Melanocyte of skin (primary cell): ENCODE measurements around a stretch of chr3.

- CAGE, long polyA plus RNA, 2 experiments = no peak in any of the 2 experiments
Measured at GRCh38 chr3:45546993-45547719, 47.4 kb upstream of the LIMD1 start.

- CAGE, long polyA plus RNA, 2 experiments = no peak in any of the 2 experiments
Measured at GRCh38 chr3:45590799-45591196, 3.8 kb upstream of the LIMD1 start.

DNA sequence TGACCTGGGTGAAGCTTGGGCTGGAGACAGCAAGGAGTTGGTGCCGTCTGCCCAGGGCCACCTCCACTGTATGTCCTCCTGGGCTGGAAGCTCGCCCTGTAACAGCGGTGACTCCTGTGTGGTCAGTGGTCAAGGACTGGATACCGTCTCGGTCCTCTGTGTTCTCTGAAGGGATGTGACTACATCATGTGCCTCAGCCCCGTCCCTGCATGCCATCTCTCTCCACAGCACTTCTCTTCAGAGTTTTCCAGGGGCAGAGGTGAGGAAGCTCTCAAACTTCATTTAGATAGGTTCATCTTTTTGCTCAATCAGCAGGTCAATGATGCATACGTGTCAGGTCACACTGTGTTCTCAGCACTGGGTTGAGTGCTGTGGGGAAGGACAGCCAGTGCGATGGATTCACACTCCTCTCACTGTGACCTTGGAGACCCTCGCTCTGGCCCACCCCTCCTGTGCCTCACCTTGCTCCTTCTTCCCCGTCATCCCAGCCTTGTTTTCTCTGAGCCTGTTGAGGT, 9.6 kb downstream of the LIMD1 start:
- CAGE, long polyA plus RNA, 2 experiments = no peak in any of the 2 experiments

- CAGE, long polyA plus RNA, 2 experiments = no peak in any of the 2 experiments
Measured at GRCh38 chr3:45679506-45680372, 9.5 kb upstream of the SACM1L start.

- CAGE, long polyA plus RNA, 2 experiments = no peak in any of the 2 experiments
Measured at GRCh38 chr3:45736578-45737032, 47.4 kb downstream of the SACM1L start.

GRCh38 chr3:45944486-45945205, 1.4 kb downstream of the CXCR6 start:
- CAGE, long polyA plus RNA, 2 experiments = no peak in any of the 2 experiments

DNA sequence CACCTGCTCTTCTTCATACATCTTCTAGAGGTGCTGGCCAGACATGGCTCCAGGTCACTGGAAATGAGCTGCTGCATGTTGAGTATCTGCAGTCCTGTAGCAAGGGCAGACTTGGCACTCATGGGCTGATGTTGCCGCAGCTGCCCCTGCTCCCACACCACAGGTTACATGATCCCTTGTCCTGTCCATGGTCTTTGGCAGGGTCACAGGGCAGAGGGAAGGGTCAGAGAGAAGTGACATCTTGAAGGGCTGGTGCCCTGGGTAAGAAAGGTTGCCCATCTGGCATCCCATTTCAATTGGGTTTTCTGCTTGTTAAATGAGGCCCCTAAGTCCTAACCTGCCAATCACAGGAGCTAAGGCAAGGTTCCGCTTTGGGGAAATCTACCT, 2.0 kb downstream of the CXCR6 start:
- CAGE, long polyA plus RNA, 2 experiments = no peak in any of the 2 experiments

DNA sequence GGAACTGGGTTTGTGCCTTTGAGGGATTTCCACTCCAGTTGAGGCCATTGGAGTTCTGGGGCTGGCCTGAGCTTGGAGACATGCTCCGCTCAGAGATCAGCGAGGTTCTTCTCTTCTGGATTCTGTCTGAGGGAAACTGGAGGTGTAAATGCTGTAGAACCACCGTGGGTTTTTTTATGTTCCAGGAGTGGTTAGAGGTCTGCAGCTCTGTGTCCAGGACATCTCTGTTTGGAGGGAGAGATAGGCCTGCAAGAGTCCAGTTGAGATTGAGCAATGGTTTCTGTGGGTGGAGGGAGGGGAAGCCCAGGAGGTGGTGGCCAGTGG, 9.7 kb downstream of the XCR1 start:
- CAGE, long polyA plus RNA, 2 experiments = no peak in any of the 2 experiments

DNA sequence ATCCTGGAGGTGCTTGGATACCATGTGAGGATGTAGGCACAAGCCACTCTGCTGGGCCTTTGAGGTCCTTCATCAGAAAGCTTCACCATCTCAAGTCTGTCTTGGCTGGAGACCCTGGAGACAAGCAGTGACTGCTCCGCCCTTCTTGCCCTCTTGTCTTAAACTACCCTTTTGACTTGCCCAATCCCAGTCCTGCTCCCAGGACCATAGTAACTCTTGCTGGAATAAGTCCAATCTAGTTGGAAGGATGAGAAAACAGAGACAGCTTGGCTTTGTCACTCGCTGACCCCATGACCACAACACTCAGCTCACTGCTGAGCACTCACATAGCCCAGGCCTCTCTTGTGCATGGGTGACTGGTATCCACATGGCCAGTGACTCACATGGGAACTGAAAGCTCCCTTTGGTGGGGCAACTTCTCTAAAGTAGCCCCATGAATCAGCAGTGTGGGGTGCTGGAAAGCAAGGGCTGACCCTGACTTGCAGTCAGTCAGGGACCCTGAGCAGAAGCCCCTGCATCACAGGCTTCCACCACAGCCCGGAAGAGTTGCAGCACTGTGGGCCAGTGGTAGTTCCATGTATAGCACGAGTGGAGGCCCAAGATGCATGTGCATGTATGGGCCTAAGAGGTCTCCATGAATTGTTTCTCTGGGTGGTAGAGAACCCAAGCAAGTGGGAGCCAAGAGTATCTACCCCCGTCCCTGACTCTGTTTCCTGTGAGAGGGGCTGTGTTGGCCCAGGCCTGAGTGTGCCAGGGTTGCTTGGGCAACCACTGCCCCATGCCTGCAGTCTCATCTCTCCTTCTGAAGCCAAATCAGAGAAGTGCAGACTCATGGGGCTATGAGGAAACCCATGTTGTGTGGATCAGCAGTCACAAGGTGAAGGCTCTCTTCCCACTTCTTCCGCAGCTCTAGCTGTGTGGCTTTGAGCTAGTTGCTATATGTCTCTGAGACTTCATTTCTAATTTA, 62.1 kb upstream of the XCR1 start:
- CAGE, long polyA plus RNA, 2 experiments = no peak in any of the 2 experiments

DNA sequence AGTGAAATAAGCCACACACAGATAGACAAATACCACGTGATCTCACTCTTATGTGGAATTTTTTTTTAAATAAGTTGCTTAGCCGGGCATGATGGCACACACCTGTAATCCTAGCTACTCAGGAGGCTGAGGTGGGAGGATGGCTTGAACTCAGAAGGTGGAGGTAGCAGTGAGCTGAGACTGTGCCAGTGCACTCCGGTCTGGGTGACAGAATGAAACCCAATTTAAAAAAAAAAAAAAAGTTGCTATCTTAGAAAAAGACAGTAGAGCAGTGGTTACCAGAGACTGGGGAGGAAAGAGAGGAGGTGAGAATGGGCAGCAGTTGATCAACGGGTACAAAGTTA, 915 bp upstream of the CCR2 start:
- CAGE, long polyA plus RNA, 2 experiments = no peak in any of the 2 experiments

- CAGE, long polyA plus RNA, 2 experiments = no peak in any of the 2 experiments
Measured at GRCh38 chr3:46496678-46497304, 985 bp upstream of the RTP3 start.

GRCh38 chr3:46559966-46560315, 6.2 kb downstream of the LRRC2 start:
- CAGE, long polyA plus RNA, 2 experiments = no peak in any of the 2 experiments

GRCh38 chr3:46563717-46565078, 1.9 kb downstream of the LRRC2 start:
- CAGE, long polyA plus RNA, 2 experiments = no peak in any of the 2 experiments

DNA sequence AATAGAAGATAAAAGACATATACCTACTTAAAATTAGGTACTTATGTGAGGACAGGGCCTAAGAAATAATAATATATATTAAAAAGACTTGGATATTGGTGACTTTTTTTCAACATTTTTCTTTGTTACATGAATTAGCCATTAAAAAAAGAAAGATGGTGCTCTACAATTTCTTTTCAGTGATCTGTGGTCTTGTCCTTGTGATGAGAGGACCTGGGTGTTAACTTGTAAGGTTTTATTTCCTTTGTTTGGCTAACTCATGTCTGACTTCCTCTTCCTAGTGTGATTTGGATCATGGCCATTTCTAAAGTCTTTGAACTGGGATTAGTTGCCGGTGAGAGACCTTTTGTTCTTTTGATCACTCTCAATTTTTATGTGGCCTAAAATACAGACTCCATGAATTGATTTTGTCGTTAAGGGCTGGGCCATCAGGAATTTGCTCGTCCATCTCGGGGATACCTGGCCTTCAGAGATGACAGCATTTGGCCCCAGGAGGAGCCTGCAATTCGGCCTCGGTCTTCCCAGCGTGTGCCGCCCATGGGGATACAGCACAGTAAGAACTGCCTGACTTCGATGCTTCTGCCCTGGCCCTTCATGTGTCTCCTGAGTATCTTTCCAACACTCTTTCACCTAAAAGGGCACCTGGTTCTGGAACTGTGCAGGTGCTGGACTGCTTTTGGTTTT, 1.4 kb downstream of the TDGF1 start:
- CAGE, long polyA plus RNA, 2 experiments = no peak in any of the 2 experiments

DNA sequence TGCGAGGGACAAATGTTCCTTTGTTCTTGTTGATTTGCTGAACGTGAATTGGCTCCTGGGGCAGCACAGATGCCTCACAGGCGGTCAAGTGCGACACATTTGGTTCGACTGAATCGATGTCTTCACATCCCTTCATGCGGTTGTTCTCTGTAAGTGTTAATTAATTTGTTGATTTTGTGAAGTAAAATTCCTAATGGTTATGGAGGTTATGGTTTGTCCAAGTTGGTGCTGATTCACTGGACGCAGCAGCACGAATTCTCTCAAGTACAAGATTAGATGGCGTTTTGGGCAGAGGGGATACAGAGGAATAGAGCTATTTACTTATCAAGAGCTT, 192 bp downstream of the FAM240A start:
- CAGE, long polyA plus RNA, 2 experiments = no peak in any of the 2 experiments

DNA sequence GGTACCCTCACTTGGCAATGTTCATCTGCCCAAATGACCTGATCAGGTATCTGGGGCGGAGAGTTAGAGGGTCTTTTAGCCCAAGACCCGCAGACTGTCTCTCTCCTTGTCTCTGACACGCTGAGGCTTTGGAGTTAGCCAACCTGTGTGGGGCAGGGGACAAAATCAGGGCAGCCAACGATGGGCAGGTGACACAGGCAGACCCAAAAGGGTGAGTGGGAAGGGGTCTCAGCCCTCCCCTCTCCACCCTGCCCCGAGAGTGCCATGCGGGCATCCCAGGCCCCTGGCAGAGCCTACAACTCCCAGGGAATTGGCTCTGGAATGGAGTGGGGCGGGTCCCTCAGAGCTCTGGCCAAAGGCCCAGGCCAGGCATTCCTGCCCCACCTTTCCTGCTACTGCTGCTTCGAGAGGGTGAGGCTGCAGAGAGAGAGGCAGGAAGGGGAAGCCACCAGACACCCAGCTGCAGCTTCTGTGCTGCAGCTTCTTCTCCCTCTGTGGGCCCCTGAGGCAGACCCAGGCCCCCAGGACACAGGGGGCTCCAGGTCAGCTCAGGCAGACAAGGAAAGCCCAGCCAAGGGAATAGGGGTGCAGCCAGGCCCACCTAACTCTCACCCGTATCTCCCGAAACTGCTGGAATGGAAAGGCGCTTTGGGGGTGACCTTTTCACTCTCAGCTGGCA, 2.8 kb downstream of the ALS2CL start:
- CAGE, long polyA plus RNA, 2 experiments = no peak in any of the 2 experiments

DNA sequence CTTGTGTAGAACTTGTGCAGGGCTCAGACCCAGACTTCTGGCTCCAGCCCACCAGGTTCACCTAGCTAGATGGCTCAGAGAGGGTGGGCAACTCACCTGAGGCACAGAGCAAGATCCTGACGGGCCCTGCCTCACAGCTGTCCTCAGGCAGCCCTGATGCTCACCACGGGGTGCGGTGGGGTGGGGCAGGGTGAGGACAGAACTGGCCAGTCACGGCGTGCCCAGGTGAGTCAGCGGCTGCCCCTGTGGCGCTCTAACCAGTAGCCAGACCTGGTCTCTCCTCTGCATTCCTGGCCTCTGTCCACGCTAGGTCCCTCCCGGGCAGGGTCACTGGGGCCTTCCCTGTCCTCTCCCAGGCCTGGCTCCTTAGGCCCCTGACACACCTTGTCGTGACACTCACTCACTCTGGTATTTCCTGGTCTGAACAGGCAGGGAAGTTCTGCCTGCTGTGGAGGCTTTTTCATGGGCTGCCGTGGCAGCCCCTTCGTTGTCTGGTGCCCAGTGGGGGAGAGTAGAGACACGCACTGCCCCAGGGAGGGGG, 894 bp downstream of the ALS2CL start:
- CAGE, long polyA plus RNA, 2 experiments = no peak in any of the 2 experiments

GRCh38 chr3:46699920-46700280, 1.3 kb upstream of the TMIE start:
- CAGE, long polyA plus RNA, 2 experiments = no peak in any of the 2 experiments

GRCh38 chr3:46713872-46714464, 3.7 kb downstream of the PRSS50 start:
- CAGE, long polyA plus RNA, 2 experiments = no peak in any of the 2 experiments

DNA sequence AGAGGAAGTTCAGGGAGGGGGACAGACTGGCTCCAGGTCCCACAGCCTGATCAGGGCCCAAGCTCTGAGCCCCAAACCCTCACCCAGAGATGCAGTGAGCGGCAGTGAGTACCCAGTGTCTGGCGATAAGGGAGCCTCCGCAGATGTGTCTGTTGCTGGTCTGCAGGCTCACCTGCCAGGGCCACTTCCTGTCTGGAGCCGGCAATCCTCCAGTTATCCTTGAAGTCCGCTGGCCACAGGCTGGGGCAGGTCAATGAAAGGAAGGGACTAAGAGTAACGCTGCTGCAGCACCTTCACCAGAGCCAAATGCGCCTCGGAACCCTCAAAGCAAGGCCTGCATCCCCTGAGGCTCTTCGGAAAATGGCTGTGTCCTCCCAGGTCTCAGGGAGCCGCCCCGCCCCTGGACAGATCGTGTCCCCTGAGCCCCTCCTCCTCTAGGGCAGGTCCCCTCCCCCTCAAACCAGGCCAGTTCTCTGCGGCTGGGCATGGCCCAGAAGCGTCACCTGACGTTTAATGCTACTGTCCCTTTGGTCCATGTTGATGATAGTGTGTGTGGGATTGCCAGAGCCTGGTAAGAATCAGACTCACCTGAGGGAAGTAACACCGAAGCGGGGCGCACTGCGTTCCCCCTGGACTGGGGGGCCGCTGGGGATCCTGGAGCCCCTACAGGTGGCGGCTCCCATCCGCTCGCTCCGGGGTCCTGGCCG, 51.5 kb downstream of the MYL3 start:
- CAGE, long polyA plus RNA, 2 experiments = no peak in any of the 2 experiments